Measurements from ENCODE around the gene PROKR1.

DNA sequence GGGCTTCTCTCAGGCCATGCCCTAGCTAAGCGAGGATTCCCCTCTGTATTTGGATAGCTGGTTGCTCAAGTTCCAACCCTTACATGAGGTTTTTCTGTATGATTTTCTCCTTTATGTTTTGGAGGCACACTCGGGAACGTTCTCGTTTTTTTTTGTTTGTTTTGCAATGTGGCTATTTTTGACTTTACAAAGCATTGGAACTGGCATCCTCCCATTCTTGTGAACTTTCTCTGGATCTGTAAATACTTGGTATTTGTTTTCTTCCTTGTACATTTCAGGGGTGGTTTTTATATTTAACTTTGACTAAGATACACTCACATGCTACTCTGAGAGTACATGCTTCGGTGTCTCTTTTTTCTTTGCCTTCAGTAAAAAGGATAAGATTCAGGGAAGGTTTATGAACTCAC, 61.7 kb downstream of the MEIS1 start:
- RRBS, result no CpG with 5 or more reads among the region's 5 CpGs

DNA sequence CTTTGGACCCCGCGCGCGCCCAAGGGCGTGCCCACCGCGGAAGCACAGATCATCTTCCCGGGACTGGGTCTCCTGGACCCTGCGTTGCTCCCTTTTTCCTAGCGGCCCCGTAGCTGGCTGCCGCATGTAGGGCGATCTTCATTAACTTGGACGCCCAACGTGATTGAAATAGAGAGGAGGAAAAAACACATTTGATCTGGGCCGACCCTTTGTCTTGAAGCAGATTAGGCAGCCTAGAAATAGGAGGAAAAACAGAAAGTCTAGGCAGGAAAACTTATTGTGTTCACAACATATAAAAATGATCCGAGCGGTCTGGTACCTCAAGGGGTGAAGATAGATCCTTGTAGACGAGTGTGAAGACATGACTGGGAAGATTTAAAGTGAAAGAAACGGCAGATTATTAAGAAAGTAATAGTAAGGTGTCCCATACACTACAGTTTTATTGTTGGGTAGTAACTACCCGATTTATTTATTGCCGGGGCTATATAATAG, 147.2 kb downstream of the MEIS1 start:
- RRBS, result no CpG with 5 or more reads among the region's 22 CpGs

- RRBS, result no CpG with 5 or more reads among the region's 11 CpGs
These were observed 148.7 kb downstream of the MEIS1 start for GRCh38 chr2:66583538-66584064.

- RRBS, result no CpG with 5 or more reads among the region's 3 CpGs
These were observed 58.1 kb downstream of the ETAA1 start for GRCh38 chr2:67455258-67455603.

DNA sequence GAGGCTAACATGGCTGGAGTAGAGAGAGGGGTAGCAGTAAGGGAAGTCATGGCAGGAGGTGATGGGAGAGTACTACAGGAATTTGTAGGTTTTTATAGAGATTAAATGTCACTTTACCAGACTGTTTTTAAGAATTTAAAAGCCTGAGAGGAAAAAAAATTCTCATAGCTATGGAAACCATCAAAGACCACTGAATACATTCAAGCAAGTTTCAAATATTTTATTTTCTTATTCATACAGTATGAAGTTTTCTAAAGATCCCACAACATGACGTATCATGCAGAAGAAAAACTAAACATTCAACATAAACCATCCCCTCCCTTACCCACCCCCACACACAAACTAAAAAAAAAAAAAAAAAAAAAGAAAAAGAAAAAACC, 21.0 kb downstream of the PNO1 start:
- RRBS, result no CpG with 5 or more reads among the region's 1 CpG

- RRBS, result no CpG with 5 or more reads among the region's 3 CpGs
These were observed 7.9 kb downstream of the PPP3R1 start for GRCh38 chr2:68244250-68245069.

DNA sequence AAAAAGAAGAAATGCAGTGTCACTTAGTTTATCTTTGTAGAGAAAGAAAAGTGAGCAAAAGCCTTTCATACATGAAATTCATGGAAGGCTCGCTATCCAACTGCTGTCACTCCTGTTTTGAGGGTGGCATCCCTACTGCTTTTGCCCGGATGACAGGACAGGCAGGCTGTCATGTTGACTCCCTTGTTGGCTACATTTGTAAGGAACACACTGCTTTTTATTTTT, 19.7 kb downstream of the PLEK start:
- RRBS, result no CpG with 5 or more reads among the region's 2 CpGs

- RRBS, result no CpG with 5 or more reads among the region's 2 CpGs
These were observed 26.1 kb downstream of the PLEK start for GRCh38 chr2:68391139-68391620.

GRCh38 chr2:68512844-68513924, 45.8 kb downstream of the APLF start:
- RRBS, result no CpG with 5 or more reads among the region's 2 CpGs

- RRBS, result 3% methylated on average over 46 of the region's 62 CpGs
These were observed at the start of gene PROKR1 for GRCh38 chr2:68643395-68643903. TSS of gene PROKR1 (plus strand) at chr2:68643579.

GRCh38 chr2:68679239-68680410, 36.2 kb downstream of the PROKR1 start:
- RRBS, result no CpG with 5 or more reads among the region's 34 CpGs

DNA sequence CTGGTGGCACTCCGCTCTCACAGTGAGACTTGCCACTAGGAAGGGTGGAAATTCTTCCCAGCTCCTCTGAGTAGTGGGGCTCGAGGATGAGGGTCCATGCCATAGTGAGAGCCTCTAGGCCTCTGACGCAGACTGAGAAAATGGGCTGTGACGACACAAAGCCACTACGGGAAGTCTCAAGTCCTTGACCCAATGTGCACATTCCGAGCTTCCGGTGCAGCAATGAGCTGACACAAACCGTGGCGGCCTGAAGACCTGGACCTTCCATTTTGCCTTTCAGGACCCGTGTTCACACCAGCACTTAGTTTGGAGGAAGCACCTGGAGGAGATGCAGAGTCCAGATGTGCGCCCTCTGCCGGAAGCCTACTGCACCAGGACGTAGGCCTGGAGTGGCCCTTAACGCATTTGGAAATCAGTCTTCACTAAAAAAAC, 34.1 kb downstream of the BMP10 start:
- RRBS, result no CpG with 5 or more reads among the region's 14 CpGs

DNA sequence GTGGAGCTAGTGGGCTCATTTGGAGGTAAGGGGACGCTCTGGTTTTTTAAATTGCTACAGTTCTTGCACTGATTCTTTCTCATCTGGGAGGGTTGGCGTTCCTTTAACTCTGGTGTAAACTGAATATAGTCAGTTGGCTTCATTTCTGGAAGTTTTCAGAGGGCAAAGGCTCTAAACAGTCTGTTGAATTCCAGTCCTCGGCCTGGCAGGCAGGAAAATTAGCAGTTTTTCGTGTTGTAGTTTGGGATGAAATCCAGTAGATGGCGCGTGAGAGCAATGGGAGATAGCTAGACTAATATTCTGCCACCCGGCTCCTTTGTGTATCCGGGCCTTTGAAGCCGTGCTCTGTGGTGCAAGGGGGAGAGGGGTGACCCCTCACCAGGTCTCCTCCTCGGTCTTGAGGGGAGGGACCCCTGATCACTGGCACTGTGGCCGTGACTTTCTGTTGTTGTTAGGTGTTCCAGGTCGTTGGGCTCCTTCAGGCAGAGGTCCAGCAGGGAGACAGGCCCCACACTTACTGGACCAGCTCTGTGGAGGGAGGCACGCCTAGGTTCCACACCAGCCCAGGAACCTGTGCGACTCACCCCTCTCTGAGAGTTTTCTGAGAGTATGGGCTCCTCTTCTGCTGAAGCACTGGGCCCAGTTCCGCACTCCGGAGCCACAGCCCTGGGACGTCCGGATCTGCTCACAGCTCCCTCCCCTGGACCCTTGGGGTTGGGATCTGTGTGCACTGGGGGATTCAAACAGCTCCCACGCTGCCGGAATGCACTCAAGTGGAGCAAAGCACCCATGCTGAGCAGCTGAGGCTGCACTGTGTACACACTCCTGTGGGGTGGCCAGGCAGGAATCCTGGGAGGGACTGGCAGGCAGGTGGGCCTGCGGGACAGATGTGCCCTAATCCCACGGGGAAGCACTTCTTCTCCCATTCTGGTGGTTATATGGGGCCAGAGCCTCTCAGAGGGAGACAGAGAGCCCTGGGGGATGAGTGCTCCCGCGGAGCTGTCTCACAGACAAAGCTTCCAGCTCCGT, 9.0 kb downstream of the GKN2 start:
- RRBS, result 41% methylated on average over 3 of the region's 25 CpGs

DNA sequence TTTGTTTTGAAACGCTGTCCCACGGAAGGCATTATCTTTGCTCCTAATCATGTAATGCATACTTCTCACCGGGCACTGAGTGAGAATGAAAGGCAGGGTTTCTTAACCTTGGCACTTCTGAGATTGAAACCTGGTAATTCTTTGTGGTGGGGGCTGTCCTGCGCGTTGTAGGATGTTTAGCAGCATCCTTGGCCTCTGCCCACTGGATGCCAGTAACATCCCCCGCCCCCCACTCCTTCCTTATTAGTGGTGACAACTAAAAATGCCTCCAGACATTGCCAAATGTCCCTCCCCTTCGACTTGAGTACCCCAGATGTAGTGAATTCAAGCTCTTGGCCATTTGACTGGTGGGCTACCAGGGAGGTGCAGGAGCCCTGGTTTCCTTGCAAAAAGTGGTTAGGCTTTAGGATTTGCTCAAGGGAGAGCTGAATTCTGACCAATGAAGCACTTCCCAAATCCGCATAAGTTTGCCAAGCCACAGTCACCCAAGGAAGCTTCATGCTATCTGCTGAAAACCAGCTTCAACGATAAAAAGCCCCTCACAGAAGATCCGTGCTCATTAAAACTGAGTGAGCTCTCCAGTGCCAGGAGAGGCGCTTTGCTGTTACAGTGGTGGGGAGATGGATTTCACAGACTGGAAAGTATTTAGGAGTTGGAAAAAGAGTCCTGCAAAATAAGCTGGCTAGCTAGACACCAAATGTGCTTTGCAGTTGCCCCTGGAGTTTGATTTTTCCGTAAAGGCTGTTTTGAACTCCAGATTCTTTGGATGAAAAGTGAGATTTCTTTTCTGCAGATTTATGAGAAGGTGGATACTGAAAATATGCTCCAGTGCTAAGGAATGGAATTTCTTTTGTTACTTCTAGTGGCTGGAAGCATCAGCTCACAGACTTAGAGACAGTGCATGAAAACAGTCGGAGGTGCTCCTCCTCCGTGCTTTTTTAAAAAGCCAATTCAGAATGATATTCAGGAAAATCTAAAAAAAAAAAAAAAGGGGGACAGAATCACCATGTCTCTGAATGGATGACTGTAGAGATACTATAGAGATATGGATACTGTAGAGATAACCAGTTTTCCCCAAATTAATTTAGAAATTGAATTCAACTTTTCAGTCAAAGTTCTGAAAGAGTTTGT, 1.5 kb downstream of the ANTXR1 start:
- RRBS, result no CpG with 5 or more reads among the region's 14 CpGs

DNA sequence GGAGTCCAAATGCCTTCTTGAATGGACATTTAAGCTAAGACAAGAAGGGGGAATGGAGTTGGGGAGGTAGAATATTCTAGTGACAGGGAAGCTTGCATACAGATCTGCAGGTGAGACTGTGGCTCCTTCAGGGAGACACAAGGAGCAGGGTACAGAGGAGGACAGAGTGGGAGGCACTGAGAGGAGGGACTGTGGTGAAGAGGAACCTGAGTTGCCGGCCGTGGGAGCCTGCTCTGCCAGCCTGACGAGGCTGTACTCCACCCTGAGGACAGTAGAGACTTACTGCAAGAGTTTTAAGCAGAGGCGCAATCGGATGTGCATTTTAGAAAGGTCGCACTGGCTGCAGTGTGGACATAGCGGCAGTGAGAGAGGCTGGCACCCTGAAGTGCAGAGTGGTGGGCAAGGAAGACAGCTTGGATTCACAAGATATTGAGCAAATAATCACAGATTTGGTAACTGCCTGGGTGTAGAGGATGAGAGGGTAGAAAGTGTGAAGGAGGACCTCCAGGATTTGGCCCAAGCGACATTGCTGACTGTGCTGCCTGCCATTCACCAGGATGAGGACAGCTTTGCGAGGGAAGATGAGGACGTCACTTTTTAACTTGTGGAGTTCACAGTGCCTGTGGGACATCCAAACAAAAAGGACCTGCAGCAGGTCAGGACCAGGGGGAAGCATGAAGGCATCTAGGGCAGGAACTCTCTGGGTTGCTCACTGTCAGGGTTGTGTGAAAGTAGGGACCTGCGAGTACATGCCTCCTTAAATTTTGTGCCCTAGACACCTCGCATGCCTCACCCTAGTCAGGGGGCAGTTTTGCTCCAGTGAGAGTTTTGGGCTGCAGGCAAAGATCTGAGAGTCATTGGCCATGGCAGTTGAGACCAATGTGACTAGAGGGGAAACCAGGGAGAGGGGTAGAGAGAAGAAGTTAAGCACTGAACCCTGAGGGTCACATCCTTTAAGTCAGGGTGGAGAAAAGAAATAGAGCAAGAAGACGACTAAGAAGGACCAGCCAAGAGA, 185.5 kb downstream of the GFPT1 start:
- RRBS, result no CpG with 5 or more reads among the region's 13 CpGs

DNA sequence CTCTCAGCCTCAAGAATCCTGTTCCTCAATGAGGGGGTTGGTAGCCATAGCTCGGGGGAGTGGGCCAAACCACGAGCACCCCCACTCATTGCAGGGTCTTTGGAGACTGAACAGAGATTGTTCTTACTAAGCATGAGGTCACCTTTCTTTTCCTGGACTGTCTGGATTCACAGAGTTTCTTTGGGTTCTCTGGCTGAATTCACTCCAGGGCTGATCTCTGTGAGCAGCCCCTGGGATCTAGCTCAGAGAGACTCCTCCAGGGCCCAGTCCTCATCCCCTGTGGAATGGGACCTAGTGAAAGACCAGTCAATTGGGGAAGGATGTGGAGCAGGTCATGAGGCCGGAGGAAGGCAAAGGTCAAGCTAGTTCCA, 161.0 kb downstream of the GFPT1 start:
- RRBS, result no CpG with 5 or more reads among the region's 3 CpGs

GRCh38 chr2:69307367-69307824, 79.6 kb downstream of the GFPT1 start:
- RRBS, result no CpG with 5 or more reads among the region's 31 CpGs

- RRBS, result no CpG with 5 or more reads among the region's 1 CpG
These were observed 70.1 kb downstream of the GFPT1 start for GRCh38 chr2:69316562-69317690.

- RRBS, result no CpG with 5 or more reads among the region's 1 CpG
These were observed 61.5 kb downstream of the GFPT1 start for GRCh38 chr2:69325306-69326110.

DNA sequence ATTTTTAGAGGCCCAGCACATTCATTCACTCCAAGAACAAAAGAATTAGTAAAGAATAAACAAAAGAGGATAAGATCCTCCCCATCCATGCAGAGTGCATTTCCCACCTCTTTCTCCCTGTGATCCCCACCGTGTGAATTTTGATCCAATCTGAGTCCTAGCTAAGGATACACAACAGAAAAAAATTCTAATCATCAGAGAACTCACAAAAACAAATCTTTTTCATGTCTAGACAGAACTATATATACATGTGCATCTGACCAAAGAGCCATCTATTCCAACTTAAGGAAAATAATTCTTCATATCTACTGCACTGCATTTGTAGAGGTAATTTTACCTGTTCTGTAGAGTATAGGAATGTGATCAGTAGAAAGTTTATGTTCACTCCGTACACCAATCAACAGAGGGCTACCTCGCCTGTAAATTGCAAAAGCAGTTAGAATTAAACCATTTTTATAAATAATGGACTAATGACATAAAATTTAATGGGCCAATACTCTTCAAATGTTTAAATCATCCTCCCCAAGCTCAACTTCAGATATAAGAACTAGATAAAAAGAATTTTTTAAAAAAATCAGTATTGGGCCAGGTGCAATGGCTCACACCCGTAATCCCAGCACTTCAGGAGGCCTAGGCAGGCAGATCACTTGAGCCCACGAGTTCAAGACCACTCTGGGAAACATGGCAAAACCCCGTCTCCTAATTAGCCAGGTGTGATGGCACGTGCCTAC, 32.7 kb downstream of the GFPT1 start:
- RRBS, result no CpG with 5 or more reads among the region's 7 CpGs